Measurements from ENCODE around the gene MBP.

GRCh38 chr18:77025098-77025744 lies 107.4 kb downstream of the MBP start:
- PRO-cap, result no peak

DNA sequence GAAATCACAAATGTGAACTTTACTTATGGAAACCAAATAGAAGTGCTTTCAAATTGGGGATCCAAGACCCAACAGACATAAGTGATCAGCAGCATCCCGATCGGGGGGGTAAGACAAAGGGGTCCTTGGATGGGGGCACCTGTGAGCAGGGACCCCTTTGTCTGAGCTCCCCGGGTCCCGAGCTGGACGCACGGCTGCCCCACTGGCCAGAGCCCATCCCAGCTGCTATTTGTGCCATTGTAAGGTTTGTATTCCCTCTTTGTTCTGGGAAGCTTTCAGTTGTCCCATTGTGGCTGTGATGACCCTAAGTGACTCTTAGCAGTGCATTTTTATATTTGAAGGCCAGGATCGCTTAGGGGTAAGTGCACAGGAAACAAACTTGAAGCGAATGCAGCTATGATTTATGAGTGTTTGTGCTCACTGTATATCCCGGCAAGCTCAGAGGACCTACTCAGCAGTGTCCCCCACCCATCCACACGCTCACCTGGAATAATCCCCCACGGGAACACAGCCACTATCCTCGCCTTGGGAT lies 80.3 kb downstream of the MBP start:
- PRO-cap, result no peak

DNA sequence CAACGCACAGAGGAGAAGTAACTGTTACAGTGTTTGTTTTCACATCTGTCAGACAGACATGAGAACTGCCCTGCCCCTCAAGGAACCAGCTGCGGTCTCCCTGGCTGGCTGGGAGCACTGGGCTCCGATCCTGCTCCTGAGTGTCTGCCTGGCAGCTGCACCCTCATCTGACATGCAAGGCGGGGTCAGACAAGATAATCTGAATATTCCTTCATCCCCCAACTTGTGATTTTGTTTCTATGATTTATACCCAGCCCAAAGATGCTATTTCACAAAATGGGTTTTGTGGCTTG lies 75.5 kb downstream of the MBP start:
- PRO-cap, result no peak

- PRO-cap, result no peak
Observed at GRCh38 chr18:77060666-77061829, 71.5 kb downstream of the MBP start.

GRCh38 chr18:77068313-77069187 lies 64.0 kb downstream of the MBP start:
- PRO-cap, result no peak

DNA sequence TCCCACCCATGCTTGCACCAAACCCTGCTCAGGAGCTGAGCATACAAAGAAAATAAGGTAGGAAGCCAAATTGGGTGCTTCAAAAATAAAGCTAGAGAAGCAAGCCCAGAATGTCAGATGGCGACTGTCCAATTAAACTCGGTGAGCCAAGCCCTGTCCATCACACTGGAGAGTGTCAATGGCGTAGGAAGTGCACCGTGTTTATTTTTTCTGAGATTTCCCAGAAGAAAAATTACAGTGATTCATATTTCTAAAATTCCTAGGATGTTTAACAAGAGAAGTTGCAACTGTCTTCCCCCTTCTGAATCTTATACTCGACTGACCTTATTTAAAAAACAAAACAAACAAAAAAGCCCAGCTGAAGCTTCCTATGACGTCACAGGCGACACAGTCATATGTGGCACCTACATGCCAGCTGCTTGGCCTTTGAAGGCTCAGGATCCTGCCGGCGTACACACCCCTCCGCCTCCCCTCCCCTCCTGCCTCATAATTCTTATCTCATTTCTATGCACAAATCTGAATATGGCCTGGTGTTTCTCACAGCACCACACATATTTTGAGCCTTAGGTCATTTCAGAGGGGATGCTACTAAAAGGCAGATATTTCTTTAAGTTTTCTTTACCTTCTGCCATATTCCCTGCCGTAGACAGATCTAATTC lies 60.8 kb downstream of the MBP start:
- PRO-cap, result no peak

DNA sequence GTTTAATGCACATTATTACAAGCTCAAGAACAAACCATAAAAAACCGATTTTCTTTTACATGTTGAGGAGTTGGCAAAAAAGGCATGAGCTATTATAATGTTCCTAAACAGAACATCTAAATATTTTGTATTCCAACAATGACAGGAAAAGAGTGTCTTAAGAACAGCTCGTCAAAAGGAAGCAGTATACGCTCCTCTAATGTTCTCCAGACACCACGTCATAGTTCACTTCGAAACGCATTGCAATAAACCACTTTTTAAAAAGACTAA lies 46.0 kb downstream of the MBP start:
- PRO-cap, result no peak

GRCh38 chr18:77132478-77133130 lies at the start of gene MBP:
Gene MBP, minus strand, starts transcription at chr18:77132783.
- PRO-cap, result bidirectional peak, plus-strand start at chr18:77132784, minus-strand start at chr18:77132779

DNA sequence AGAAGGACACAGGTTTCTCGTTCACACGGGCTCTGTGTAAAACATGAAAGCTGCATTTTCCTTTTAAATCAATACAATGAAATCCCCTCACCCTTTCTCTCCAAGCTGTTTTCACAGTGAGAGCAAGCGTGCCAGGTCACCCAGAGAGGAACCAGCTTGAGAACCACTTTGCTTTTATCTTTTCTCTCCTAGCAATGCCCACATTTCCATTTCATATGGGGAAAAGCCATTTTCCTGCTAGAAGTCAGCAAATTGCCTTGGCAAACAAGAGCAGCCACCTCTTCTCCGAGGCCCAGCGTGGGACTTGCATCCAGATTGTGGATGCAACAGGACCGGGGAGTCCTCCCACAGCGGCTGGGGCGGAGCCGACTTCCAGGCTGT lies 483.8 kb upstream of the SALL3 start:
- PRO-cap, result no peak

DNA sequence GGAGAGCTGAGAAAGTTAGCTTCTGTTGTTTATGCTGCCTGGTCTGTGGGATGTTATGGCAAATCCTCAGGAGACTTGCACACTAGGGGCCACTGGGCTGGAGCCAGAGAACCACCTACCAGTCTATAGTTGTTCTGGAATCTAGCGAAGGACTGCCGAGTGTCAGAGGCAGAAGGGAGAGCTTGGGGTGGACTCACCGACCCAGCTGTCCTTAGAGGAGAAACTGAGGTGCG lies 398.8 kb upstream of the SALL3 start:
- PRO-cap, result no peak

DNA sequence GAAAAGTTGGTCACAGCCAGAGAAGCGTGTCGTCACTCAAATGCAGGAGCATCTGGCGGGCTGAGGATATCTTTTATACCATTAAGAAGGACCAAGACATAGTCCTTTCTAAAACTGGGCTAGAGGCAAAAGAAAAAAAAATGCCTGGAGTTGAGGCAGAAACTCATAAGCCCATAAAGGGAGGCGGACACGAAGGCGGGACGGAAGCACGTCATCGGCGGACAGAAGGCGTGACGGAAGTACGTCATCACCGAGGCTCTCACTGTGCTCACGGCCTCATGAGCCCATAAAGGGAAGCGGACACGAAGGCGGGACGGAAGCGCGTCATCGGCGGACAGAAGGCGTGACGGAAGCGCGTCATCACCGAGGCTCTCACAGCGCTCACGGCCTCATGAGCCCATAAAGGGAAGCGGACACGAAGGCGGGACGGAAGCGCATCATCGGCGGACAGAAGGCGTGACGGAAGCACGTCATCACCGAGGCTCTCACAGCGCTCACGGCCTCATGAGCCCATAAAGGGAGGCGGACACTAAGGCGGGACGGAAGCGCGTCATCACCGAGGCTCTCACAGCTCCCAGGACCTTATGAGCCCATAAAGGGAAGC lies 183.0 kb upstream of the SALL3 start:
- PRO-cap, result no peak

DNA sequence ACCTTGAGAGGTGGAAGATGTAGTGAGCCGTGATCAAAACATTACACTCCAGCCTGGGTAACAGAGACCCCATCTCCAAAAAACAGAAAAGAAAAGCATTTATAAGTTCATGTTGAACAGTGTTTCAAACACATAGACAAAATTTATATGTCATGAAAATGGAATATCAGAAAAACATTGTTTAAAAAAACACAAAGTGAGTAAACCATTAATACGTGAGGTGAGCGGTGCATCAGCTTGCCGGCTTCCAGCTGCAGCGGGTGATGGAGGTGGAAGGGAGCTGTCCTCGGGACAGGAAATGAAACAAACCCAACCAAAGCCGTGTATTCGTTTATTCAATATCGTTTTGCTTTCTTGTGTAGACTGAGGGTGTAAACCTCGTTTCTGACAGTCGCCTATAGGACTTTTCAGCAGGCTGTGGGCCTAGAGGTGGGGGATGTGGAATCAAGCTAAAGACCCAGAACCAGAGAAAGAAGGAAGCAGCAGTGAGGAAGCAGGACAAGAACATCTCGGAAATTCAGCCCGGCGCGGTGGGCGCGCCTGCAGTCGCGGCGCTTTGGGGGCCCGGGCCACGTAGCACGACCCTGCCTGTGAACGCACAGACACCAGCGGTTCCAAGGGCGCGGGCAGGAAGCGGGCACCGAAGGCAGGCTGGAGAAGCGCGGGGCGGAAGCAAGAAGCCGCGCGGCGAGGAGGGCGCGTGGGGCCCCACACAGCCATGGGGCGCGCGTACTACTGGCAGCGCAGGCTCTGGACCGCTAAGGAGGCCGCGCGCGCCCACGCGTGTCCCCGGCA lies 868 bp upstream of the ATP9B start:
- PRO-cap, result no peak

GRCh38 chr18:79139314-79139623 lies 70.1 kb downstream of the ATP9B start:
- PRO-cap, result no peak

- PRO-cap, result no peak
Observed at GRCh38 chr18:79406189-79406848, 10.6 kb downstream of the NFATC1 start.

DNA sequence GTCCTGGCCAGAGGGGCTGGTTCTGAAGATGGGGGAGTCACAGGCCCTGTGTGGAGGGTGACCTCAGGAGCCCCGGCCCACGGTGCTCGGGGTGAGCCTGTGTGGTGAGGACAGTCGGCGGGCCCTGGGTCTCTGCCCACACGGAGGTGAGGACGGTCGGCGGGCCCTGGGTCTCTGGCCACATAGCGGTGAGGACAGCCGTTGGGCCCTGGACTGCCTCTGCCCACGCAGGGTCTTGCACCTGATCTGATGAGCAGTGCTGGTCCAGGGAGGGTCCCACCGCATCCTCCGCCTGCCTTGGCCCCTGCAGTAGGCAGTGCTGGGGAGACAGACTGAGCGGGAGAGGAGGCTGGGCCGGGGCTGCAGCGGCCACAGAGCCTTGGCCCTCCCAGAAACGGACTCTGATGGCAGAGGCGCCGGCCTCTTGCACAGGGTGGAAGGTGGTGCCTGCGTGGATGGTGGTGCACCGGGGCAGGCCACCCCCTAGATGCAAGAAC lies 36.5 kb downstream of the NFATC1 start:
- PRO-cap, result no peak

GRCh38 chr18:79464871-79466183 lies 69.6 kb downstream of the NFATC1 start:
- PRO-cap, result no peak

DNA sequence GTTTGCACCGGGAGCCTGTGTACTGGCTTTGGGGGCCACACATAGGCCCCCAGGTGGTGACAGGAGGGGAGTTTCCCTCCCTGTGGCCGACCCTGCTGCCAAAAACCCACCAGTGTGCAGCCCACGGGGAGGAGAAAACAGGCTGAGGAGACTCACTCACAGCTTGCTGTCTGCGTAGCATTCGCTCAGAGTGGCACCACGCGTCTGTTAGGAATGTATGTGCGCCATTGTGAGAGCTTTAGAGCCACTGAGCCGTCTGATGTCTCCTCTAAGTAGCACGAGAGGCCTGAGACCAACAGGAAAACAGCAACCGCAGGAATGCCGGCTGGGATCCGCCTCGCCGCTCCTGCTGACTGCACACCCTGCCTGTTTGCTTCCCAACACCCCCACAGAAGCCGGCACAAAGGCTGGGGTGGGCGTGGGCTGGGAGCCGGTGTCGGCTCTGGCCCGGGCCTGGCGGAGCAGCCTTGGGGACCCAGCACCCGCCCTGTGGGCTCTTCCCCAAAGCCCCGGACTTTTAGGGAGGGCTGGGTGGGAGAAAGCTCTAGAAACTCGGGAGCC lies 89.4 kb downstream of the NFATC1 start:
- PRO-cap, result unidirectional peak, minus-strand start at position 206 of the sequence

DNA sequence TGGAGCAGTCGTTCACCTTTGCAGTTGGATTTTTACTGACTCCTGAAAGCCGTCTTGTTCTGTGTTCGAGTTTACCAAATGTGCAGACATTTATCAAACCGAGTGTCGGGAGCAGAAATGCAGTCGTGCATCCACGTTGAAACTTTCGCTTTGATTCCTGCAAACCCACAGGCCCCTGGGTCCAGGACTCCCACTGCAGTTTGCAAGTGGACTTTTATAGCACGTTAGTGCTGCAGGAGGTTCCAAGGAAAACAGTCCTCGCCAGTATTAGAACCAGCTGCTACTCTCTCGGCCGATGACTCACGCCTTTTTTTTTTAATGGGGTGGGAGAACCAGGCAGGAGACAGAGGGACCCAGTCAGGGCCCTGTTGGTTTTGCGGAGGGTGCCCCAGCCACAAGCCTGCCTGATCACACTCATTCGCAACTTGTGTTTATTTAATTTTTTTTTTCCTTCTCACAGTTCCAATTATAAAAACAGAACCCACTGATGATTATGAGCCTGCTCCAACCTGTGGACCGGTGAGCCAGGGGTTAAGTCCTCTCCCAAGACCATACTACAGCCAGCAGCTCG lies 90.1 kb downstream of the NFATC1 start:
- PRO-cap, result no peak

GRCh38 chr18:79610343-79610807 lies 69.2 kb upstream of the CTDP1 start:
- PRO-cap, result no peak

DNA sequence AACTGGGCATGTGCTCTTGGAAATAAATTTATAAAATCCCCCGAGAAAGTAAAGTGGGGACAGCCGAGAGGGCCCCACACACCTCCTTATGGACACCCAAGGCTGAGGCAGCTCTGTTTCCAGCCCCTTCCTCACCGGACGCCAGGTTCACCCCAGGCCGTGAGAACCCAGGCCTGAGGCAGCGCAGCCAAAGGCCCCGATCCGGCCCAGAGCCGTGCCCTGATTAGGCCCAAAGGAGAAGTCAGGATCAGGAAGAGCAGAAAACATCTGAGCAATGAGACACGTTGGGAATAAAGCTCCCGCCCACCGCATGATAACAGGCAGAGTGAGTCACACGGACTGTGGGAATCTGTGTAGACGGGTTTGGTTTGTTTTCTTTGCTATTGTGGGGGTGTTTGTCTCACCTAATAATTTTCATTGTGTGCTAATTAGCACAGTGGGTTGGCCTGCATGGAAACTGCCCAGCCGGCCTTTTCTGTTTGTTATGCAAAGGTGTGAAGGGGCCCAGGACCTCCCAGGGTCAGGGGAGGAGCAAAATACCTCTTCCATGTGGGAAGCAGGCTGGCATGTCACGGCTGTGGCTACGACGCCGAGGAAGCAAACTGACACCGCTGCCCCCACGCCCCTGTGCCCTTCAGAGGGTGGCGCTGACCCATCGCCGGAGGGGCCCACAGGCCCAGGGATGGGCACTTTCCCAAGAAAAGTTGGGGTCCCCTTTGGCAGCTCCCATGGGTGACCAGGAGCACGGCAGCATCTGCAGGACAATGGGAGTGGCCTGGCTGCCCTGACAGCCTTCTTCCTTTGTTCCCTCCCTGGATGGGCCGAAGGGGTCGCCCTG lies 68.5 kb upstream of the CTDP1 start:
- PRO-cap, result no peak

All from anterior vena cava (tissue), 1 donor.